Iris pigment epithelial cell (primary cell): ENCODE measurements around the gene TSPYL6.

DNA sequence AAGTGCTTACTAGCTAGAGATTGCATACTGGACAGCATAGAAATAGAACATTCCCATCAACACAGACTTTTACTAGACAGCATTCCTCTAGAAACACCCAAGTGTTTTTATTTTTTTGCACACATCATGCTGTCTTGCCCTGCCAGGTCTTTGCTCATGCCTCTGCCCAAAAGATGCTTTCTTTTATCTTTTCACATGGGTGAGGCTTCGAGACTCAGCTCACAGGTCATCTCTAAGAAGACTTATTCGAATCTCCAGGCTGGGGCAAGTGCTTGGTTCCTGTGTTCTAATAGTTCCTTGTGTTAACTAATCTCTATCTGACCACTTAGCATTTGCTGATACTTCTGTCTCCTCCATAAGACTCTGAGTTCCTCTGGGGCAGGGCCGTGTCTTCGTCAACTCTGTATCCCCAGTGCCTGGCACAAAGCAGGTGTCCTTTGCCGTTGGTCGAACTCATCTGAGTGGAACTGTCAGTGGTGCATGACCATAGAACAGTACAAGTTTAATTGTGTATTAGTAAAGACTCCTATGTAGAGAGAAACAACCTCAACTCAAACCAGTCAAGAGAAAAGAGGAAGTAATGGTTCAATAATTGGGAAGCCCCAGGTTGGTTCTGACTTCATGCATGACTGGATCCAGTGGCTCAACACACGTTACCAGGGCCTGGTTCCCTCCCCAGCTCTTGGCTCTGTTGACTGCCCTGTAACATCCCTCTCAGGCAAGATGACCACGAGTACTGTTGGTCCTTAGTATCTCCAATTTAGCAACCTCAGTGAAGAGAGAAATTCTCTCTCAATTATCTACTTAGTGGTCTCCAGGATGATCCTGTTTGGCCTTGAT, 58.8 kb upstream of the MSH6 start:
- RRBS = no CpG with 5 or more reads among the region's 8 CpGs

- RRBS = no CpG with 5 or more reads among the region's 4 CpGs
Observed at GRCh38 chr2:47795806-47796152, 12.8 kb downstream of the MSH6 start.

- RRBS = no CpG with 5 or more reads among the region's 10 CpGs
Observed at GRCh38 chr2:47799008-47800076, 16.4 kb downstream of the MSH6 start.

- RRBS = no CpG with 5 or more reads among the region's 1 CpG
Observed at GRCh38 chr2:47810716-47811335, 27.9 kb downstream of the MSH6 start.

DNA sequence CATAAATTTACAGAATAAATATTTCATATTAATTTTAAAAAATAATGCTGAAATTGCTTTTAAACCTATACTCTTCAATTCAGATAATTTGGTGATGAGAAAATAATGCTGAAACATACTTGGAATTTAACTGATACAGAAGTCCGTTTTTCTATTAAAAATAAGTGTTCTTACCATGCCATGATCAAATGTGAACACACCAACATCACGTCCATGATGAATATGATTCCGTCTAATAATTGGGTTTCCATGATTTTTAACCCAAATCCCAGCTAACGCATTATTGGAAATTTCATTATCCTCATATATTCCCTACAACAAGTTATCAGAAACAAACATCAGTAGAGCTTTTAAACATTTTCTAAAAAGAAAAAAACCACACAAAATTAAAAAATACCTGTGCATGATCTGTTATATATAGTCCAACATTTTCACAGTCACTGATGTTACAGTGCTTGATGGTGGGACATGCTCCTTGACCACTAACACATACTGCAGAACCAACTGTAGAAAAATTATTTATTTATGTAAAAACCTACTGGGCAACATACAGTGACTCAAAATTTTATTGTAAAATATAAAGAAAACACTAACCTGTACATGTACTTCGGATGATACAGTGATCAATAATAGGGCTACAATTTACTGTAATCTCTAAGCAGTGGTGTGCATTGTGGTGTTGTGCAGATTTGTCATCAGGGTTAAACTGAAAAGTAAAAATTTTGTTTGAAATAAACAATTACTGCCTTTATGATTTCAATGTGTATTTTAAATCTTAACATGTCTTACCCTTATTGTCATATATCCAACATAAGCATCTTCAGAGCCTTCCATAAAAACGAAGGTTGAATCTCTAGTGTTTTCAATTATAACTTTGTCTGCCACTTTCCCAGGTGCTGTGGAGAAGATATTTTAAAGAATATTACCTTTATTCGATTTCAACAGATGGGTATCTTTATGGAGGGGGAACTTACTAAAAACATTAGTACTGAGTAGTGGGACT, 49.5 kb downstream of the MSH6 start:
- RRBS = no CpG with 5 or more reads among the region's 7 CpGs

- RRBS = no CpG with 5 or more reads among the region's 4 CpGs
Observed at GRCh38 chr2:47838664-47839123, 55.7 kb downstream of the MSH6 start.

DNA sequence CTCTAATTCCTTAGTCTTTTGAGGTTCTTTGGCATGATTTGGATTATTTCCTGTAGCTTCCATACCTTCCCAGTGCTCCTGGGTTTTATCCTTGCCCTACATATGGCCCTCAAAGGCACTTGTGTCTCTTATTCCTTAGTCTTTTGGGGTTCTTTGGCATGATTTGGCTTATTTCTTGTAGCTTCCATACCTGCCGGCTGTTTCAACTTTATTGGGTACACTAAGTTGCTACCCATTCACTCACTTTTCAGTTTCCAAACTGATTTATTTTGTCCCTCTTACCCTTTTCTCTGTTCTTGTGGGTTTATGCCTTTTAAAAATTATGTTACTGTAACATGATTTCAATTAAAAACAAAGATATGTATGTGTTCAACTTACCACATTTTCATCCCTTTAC, 32.8 kb downstream of the FBXO11 start:
- RRBS = no CpG with 5 or more reads among the region's 1 CpG

- RRBS = no CpG with 5 or more reads among the region's 5 CpGs
Observed at GRCh38 chr2:47879735-47880499, 26.4 kb downstream of the FBXO11 start.

GRCh38 chr2:47904159-47904606, 2.1 kb downstream of the FBXO11 start:
- RRBS = no CpG with 5 or more reads among the region's 13 CpGs

GRCh38 chr2:48154111-48154469, 160.4 kb upstream of the FOXN2 start:
- RRBS = no CpG with 5 or more reads among the region's 1 CpG

DNA sequence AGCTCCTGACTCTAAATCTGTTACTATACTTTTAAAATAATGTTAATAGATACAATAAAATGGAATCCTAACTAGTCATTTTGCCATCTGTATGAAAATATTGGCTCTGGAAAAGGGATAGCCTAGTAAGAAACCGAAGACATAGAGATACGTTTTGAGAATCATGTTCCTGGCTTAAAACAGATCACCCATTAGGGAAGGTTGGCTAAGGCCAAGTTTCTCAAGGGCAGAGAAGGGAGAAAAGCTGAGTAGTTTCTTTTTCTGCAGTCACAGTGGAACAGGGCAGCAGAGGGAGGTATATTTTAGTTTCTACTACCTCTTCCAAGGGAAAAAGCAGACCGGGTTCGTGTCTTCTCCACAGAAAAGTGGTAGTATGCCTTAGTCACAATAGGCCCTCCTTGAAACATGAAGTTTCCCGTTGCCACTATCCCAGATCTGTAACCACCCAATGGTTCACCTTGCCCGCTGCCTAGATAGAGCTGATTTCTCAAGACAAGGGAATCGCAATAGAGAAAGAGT, 100.4 kb upstream of the FOXN2 start:
- RRBS = no CpG with 5 or more reads among the region's 7 CpGs

- RRBS = no CpG with 5 or more reads among the region's 1 CpG
Observed at GRCh38 chr2:48248558-48248974, 65.9 kb upstream of the FOXN2 start.

DNA sequence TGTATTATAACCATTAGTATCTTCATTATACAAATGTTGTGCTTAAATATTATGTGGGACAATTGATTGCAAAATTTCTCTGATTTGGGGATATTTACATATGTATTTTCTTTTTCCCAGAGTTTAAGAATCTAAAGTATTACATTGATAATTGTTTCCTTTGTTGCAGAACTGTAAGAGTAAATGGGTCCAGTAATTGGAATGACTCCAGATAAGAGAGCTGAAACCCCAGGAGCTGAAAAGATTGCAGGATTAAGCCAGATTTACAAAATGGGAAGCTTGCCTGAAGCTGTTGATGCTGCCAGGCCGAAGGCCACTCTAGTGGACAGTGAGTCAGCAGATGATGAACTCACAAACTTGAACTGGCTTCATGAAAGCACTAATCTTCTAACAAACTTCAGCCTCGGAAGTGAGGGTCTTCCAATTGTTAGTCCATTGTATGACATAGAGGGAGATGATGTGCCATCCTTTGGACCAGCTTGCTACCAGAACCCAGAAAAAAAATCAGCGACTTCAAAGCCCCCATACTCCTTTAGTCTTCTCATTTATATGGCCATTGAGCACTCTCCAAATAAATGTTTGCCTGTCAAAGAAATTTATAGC, 31.7 kb downstream of the FOXN2 start:
- RRBS = no CpG with 5 or more reads among the region's 3 CpGs

GRCh38 chr2:48585719-48586151, 31.9 kb upstream of the GTF2A1L start:
- RRBS = no CpG with 5 or more reads among the region's 4 CpGs

DNA sequence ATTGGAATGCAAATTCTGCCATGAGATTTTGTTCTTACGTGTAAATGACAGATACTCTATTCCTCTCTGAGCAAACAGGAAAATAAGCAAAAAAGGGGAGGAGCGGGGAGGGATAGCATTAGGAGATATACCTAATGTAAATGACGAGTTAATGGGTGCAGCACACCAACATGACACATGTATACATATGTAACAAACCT, 417.6 kb downstream of the NRXN1 start:
- RRBS = no CpG with 5 or more reads among the region's 3 CpGs

DNA sequence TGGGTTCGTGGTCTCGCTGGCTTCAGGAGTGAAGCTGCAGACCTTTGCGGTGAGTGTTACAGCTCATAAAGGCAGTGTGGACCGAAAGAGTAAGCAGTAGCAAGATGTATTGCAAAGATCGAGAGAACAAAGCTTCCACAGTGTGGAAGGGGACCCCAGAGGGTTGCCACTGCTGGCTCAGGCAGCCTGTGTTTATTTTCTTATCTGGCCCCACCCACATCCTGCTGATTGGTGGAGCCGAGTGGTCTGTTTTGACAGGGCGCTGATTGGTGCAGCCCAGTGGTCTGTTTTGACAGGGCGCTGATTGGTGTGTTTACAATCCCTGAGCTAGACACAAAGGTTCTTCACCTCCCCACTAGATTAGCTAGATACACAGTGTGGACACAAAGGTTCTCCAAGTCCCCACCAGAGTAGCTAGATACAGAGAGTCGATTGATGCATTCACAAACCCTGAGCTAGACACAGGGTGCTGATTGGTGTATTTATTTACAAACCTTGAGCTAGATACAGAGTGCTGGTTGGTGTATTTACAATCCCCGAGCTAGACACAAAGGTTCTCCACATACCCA, 747.8 kb upstream of the NRXN1 start:
- RRBS = no CpG with 5 or more reads among the region's 10 CpGs

DNA sequence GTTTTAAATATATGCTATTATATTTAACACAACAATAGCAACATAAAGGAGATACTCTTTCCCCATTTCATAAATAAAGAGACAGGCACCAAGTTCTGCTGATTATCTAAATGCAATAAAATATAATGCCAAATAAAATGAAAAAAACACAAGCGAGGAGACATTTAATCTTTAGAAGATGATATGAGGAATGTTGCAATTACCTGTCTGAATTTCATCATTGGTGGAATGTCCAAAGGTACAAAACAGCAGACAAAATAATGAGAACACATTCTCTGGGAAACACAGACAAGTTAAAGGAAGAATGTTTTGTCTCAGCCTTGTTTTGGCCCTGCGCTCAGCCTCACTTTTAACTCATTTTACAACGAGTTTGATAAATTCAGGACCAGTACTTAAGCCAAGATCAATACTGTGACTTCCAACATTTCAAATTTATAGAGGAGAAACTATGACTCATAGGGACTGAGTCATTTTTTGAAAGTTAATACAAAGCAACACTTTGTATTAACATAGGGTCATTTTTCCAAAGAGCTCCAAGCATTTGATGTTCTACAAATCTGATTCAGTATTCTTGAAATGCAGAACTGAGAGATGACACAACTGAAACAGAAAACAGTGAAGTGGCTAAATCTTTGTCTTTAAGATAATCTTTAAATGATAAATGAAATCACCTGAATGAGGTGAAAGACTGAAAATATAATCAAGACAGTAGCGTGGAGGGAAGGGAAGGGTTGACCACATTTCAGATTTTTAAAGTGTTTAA, 833.2 kb upstream of the CHAC2 start:
- RRBS = no CpG with 5 or more reads among the region's 4 CpGs

GRCh38 chr2:53901264-53901653, 41.5 kb upstream of the GPR75 start:
- RRBS = no CpG with 5 or more reads among the region's 2 CpGs

DNA sequence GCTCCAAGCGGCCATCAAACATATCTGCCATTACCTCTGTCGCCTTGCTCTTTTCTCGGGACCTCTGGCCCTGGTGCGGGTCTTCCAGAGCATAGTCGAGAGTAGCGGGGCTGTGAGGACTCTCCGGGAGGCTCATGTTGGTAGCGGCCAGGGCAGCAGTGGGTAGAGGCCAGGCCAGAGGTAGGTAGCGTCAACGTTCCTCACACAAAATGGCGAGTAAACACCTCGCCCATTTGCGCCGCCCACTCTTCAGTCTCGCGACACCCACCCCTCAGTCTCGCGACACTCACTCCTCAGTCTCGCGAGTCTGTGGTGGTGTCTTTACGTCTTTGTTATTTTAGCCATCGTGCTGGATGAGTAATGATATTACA, at the start of gene TSPYL6:
TSPYL6 (minus strand) TSS at position 214 of the 371 bp plus-strand sequence.
- RRBS = no CpG with 5 or more reads among the region's 22 CpGs

GRCh38 chr2:54585807-54586543, 129.8 kb downstream of the SPTBN1 start:
- RRBS = no CpG with 5 or more reads among the region's 9 CpGs